SP-49 (cell line): ENCODE measurements around a stretch of chr10.

GRCh38 chr10:91246018-91246790, 25.7 kb downstream of the PCGF5 start:
- PRO-cap: no peak

DNA sequence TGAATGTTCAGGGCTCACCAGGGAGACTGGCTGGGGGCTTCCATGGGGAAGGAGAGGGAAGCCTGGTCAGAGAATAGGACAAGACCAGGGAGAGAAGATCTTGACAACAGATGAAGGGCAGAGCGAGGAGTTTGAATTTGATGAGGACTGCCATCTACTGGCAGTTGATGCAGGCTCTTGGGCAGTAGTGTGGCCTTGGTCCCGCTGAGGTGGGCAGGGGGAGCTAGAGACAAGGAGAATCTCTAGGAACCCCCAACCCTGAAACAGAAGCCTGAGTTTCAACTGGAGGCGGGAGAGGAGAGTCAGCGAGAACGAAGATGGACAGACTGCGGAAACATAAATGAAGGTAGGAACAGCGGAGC, 81.0 kb downstream of the PPP1R3C start:
- PRO-cap: no peak

- PRO-cap: no peak
Observed at GRCh38 chr10:91632061-91632307, 887 bp downstream of the PPP1R3C start.

GRCh38 chr10:91798597-91799588, 667 bp downstream of the TNKS2 start:
- PRO-cap: no peak

DNA sequence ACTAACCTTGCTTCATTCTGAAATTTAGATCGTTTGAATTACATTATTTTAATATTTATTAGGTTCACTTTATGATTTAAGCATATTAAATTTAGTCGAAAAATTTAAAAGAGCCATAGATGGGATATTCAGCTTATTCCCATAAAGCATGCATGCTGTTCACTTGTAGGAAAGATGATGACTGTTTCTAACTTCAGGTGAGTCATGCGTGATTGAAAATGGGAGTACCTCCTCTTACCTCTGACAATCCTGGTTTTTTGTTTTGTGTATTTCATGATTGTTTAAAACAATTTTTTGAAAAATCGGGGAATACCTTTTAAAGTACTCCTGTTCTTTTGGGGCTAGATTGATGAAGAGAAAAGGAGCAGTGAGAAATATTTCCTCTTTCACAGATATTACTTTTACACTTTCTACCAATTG, 1.4 kb downstream of the TNKS2 start:
- PRO-cap: no peak

- PRO-cap: no peak
Observed at GRCh38 chr10:91883463-91884476, 25.5 kb downstream of the FGFBP3 start.

- PRO-cap: no peak
Observed at GRCh38 chr10:91887743-91888155, 21.5 kb downstream of the FGFBP3 start.

- PRO-cap: no peak
Observed at GRCh38 chr10:91907695-91908249, 1.5 kb downstream of the FGFBP3 start.

GRCh38 chr10:92030411-92030959, 106.9 kb downstream of the BTAF1 start:
- PRO-cap: no peak

- PRO-cap: no peak
Observed at GRCh38 chr10:92241068-92241597, 49.7 kb downstream of the CPEB3 start.

- PRO-cap: no peak
Observed at GRCh38 chr10:92310919-92311445, 20.0 kb downstream of the MARCHF5 start.

DNA sequence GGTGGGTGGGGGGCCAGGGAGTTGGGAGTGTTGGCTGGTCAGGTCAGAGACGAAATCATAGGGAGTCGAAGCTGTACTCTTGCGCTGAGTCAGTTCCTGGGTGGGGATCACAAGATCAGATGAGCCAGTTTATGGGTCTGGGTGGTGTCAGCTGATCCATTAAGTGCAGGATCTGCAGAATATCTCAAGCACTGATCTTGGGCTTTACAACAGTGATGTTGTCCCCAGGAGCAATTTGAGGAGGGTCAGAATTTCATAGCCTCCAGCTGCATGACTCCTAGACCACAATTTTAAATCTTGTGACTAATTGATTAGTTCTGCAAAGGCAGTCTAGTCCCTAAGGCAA, 116.8 kb downstream of the MARCHF5 start:
- PRO-cap: no peak

GRCh38 chr10:92690348-92691437, 938 bp downstream of the HHEX start:
- PRO-cap: no peak

GRCh38 chr10:92697047-92697852, 7.5 kb downstream of the HHEX start:
- PRO-cap: no peak

DNA sequence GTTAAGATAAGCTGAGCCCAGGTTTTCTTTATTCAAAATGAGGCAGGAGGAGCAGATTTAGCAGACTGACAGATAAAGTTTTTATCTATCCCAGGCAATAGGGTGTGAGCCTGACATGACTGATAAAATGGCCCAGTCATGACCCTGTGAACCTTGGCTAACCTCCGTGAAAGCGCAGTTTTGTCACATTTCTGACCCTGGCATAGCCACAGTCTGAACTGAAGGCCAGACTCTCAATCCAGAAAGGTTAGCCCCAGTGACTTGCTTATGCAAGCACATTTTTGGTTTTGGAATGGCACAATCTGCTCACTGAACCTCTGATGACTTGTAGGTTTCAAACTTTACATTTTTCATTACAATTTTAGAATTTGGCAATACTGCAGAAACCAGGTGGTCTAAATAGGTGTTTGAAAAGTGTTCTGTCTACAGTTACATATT, 4.4 kb downstream of the CYP26A1 start:
- PRO-cap: no peak

DNA sequence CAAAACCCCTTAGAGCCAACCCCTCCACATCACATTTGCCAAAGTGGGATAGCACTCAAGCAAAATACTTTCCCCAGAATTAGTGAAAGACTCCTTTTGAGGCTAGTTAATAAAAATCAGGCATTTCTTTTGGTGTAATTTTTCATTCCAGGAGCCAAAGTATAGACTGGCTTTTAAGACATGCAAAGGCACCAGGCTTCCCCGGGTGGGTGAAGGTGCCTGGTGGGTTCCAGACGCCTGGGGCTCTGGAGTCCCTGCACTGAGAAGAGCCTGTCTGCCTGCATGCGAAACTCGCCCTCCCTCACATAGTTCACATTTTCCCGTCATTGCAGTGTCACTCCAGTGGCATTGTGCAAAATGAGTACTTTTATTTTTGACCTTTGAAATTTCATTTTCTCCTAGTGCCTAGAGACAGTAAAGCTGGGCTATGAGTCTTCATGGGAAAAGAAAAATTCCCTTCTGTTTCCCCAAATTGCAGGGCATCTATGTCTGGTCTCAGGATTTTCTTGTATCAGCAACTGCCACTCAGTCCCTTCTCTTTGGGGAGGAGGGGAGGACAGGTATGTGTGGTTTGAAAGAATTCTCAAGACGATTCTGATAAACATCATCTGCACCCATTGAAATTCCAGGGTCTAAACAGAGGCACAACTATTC, 107.6 kb downstream of the CYP26A1 start:
- PRO-cap: no peak

GRCh38 chr10:93413094-93414009, 68.8 kb downstream of the MYOF start:
- PRO-cap: no peak

GRCh38 chr10:93421100-93421981, 60.8 kb downstream of the MYOF start:
- PRO-cap: no peak

- PRO-cap: no peak
Observed at GRCh38 chr10:93438873-93439281, 43.3 kb downstream of the MYOF start.

GRCh38 chr10:93567867-93568342, 1.4 kb downstream of the FFAR4 start:
- PRO-cap: no peak